H9 (cell line): ENCODE measurements around the genes UGT1A7, UGT1A6 and UGT1A4.

GRCh38 chr2:233489340-233490185, 77.0 kb downstream of the USP40 start:
- PRO-cap, result no peak

- PRO-cap, result no peak
These were observed at the start of gene UGT1A7 for GRCh38 chr2:233681633-233682015. UGT1A7 (plus strand) TSS chr2:233681901.

DNA sequence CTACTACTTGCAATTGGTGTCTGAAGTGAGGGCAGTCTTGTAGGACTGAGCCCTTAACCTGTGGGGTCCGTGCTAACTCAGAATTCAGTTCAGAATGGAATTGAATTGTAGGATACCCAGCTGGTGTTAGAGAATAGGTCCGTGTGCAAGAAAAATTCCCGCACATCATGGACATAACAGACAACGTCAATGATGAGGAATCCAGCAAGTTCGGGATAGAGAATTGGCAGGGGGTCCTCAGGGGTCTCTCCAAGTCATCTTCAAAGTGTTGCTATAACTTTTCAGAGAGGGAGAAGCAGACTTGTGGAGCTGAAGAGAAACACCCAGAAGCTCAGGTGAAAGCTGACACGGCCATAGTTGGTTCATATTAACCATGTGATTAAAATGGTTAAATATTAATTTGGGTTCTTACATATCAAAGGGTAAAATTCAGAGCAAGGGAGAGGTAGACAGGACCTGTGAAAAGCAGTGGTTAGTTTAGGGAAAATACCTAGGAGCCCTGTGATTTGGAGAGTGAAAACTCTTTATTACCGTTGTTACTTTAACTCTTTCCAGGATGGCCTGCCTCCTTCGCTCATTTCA, at the start of gene UGT1A6:
Gene UGT1A6, plus strand, starts transcription at position 442 of the 582 bp plus-strand sequence.
- PRO-cap, result no peak

GRCh38 chr2:233718395-233718986, at the start of gene UGT1A4:
UGT1A4 (plus strand) TSS chr2:233718736.
- PRO-cap, result no peak

DNA sequence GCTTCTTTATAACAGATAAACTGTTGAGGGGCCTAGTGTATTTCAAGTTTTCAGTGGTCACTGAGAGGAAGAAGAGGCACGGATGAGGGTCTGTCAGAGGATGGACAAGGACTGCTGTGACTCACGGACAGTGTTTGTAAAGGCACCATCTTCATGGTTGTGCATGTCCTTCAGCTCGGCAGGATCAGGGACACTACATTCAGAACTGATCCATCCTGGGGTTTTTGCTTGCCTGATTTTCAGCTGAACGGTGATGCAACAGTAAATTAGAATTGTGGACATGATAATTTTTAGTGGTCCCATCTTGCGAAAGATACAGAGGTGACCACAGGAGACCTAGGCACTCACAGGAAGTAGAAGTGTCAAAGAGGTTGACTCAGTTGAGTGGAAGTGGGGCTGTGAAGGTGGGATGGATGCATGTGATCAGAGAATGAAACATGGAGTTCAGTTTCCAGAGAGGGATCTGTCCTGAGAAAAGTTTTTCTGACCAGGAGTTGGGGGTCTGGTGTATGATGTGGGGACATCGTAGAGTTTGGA, 1.3 kb downstream of the UGT1A4 start:
- PRO-cap, result no peak

GRCh38 chr2:233775454-233775951, 2.6 kb upstream of the MROH2A start:
- PRO-cap, result no peak

- PRO-cap, result no peak
These were observed 49.2 kb downstream of the TRPM8 start for GRCh38 chr2:233966185-233966962.

- PRO-cap, result no peak
These were observed 64.7 kb downstream of the TRPM8 start for GRCh38 chr2:233981809-233982393.

DNA sequence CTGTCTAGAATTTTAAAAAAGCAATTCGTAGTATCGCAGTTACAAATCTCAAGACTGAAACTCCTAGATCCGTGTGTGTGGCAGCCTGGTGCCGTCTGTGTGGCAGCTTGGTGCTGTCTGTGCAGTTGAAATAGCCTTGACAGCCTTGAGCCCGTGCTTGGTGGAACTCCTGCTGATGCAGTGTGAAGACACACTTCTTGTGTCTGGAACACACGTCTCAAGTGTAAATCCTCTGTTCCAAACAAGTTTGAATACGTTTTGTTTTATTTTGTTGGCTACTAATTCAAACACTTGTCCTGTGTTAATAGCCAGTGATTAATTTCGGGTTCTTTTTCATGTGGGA, 152.6 kb downstream of the SPP2 start:
- PRO-cap, result no peak

DNA sequence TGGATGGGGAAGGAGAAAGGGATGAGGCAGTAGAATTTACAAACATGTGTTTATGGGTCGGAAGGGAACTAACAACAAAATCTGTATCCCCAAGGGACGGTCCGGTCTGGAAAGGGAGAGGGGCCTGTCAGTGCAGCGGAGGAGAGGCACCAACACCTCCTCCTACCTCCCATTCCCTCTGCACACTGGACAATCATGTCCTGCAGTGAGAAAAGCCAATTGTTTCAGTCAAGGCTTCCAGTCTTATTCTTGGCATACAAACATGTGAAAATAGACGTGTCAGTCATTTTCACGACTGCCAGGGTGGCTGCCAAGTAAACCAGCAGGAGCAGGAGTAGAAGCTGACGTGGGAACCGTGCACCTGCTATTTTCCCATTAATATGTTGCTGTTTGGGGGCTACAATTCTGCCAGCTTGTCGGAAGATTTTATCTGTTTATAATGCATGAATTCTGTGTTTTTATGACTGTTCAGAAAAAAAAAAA, 202.2 kb downstream of the SPP2 start:
- PRO-cap, result no peak

DNA sequence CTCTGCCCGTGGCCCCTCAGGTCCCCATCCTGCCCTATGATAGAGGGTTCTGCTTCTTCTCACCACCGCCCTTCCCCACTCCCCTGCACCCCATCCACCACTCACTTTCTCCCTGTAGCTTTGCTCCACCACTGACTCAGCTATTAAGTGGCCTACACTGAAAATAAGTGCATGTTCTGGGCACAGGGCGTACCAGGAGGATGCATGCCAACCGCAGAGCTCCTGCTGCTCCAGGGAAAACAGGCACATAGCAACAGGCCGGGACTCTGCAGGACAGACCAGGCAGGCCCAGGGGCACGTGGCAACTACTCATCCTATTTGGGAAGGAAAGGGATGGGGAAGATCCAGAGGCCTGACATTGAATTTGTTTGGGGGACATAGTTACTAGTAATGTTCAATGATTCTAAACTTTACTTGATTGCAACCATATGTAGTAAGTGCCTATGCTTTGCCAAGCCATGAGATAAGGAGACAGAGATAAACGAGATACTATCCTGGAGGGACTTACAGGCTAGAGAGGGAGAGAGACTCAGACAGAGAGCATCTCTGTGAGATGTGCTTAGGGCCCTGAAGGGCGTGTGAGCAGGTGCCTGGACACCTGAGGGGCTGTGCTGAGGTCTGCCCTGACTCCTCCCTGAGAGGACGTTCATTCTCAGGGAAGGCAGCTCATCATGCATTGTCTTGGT, 28.3 kb downstream of the ARL4C start:
- PRO-cap, result no peak

GRCh38 chr2:234489823-234491308, 6.5 kb downstream of the ARL4C start:
- PRO-cap, result no peak

GRCh38 chr2:234979236-234979891, 27.5 kb downstream of the SH3BP4 start:
- PRO-cap, result no peak

GRCh38 chr2:235063371-235063899, 111.6 kb downstream of the SH3BP4 start:
- PRO-cap, result no peak

DNA sequence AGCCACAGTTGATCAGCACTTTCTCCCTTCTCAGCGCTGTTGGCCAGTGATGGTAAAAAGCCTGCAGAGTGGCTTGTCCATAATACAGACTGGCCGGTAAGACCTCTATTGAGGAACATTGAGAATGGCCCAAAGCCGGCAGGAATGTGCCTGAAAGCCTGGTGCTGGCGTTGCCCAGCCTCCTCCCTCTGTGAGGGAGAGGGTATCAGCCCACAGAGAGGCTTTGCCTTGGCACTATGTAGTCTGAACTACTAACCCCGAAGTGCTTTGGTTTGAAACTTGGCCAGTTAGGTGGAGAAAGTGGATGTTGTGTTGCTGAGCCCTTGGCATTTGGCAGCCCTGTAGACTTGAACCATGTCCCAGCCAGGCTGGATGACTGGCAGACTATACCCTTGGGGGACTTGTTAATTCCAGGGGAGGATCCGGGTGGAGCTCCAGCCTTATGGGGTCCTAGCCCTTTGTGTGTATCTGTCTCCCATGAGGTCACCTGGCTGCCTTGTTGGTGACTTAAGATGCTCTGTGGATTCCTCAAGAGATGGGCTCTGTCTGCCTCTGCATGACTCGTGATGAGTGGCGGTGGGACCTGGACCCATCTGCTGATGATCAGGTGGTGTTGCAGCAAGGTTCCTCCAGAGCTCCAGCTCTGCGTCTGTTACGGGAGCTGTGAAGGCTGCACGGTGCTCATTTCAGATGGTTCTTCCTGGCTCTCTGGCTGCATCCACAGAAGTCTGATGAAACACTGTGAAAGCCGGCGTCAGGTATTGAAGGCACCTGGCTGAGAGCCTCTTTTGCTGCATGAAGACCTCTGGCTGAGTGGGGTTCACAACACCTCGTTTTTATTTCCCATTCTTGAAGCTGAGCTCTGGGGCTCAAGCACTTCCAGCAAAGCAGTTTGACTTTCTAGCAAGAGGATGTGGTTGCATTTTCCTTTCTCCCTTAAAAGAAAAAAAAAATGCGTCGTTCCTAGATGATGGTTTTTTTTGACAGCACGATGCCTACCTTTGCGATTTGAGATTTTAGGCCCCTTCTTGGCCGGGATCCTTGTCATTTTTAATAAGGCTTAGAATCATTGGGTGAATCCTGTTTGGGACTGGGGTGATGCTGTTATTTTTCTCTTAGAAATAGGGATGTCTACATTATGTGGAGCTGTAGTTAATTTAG, 2.4 kb downstream of the AGAP1 start:
- PRO-cap, result no peak

DNA sequence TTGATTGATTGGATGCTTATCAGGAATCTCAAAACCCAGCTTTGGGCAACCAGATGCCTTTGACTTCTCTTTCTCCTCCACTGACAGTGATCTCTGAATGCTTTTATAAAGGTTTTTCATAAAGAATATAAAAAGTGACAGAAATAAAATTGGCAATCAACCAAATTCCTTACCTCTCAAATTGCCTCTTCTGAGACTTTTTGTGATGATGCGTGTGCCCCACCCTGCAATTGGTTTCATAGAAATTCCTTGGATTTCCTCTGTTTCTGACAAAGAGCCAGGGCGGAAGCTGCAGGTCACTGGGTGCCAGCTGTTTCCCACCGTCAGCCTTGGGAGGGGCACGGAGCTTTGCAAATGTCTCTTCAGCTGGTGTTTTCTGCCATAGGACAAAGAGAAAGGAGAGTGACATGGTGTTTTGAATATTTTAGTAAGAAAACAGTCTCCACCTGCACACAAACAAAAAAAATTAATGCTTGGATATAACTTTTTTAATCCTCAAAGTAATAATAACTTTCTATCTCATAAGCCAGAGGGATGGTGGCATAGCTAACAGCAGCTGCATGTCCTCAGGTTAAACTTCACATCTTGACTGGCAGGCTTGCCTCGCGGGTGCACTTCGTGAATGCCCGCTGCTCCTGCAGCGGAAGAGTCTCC, 24.5 kb downstream of the AGAP1 start:
- PRO-cap, result no peak

DNA sequence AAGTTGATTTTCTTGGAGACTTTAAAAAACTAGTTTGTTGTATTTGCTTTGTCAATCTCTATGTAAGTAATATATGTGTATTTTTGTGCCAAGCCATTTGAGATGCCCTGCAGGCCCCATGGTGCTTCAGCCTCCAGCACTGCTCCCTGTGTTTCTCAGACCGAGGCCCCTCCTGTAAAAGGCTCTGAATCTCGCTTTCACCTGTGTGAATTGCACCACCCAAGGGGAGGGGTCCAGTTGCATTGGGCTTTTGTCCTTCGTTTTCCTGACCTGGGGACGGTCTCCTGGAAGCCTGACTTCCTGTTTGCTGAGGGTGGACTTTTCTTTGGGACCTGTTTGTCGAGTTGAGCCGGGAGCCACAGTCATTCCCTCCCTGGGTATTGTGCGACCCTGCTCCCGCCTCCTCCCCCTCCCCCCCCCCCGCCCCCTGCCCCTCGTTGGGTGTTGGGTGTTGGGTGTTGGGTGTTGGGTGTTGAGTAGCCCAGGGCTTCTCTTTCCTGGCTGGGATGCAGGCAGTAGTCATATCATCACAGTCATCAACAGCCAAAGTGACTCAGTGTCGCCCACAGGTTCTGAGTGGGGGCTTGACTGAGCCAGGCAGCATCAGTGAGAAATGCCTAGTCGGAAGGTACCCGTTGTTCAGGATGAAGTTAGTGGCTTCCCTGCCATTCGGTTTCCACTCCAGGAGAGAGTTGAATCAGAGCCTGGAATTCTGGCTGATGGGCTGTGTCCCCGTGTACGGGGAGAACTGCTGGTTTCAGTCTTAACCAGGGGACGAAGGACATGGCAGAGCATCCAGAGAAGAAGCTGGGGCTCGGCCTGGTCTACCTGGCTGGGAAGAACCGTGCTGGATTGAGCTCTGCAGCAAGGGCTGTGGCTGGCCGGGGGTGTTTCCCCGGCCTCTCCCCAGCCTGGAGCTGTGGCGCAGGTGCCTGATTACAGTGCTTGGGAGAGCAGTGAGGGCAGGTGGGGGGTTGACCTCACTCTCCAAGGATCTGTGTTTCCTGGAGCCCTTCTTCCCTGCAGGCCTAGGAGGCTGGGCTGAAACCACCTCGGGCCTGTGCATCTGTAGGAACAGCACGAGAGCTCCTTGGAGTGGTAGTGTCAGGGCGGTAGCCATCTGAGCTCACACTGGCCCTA, 49.2 kb downstream of the AGAP1 start:
- PRO-cap, result bidirectional peak, plus-strand start at position 328 of the sequence, minus-strand start at position 183 of the sequence

DNA sequence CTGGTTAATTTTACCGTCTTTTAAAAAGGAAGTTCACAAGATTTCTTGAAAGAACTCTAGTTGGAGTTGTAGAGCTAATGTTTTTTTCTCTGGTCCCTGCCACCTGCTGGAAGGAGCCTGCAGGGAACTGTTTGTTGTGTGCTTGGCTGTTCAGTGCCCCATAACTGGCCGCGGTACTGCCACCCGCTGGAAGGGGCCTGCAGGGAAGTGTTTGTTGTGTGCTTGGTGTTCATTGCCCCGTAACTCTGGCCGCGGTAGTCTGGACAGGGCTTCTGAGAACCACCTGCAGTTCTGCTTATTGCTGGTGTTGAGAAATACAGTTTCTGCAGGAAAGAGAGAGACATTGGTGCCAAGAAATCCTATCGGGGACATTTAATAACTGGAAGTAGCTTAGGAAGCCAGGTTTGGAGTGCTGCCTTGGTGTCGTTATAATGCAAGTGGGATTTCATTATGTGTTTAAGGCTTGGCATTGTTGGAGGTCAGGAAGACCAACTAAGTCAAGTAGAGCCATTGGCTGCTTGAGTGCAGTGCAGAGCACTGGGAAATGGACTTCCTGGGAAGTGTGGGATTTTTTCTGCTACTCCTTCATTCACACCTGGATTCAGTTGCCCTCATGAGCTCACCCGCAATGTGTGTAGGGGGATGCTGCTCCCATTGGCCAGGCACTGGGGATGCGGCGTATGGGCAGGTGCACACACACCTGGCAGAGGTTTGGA, 58.3 kb downstream of the AGAP1 start:
- PRO-cap, result no peak

DNA sequence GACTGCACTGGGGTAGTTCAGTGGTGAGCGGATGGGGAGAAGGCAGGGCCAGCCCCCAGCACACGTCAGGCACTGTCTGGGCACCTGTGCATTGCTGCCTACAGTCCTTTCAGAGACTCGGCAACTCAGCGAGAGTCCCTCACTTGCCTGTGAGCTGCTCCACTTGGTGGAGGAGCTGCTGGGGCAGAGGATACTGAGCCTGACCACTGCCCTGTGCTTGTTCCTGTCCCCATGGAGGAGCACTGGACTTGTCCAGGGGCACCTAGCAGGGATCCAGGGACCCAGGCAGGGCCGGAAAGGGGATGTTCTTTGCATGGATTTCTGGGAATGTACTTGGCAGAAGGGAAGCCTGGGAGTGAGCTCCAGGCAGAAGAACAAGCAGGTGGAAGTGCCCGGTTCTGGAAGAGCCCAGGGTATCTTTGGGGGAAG, 134.3 kb downstream of the AGAP1 start:
- PRO-cap, result no peak

GRCh38 chr2:235666262-235666532, 172.4 kb downstream of the AGAP1 start:
- PRO-cap, result no peak